Frontal cortex (tissue), 2 donors: Measurements from ENCODE around the gene TBC1D9.

DNA sequence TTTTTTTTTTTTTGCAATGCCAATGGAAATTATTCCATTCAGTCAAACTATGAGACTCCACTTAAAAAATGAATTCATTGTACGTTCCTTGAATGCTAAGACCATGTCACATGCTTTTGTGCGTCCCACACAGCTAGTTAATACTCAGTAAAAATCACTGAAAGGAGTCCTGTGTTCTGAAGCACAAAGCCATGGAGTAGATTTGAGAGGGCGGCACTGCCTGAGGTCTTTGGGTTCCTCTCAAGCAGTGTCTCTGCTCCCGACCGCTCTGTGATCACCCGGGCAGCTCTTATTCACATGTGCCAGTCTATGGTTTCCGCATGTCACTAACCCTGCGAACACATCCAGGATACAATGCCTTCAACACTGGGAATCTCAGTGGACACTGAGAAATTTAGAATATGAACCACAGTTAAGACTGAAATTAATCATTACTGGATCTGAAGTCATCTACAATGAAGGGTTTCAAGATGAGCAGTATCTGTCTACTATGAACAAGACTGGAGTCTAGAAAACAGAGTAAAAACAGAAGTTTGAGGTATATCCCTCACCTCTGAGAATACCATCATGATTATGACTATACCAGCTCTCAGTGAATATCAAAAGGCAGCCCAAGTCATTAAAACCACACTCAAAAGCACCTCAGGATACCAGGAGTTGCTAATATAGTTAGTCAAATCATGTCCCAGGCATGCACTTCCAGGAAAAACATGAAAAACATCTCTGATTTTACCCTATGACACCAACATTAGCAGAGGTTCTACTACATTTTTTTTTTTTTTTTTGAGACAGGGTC is 193.0 kb downstream of the MGST2 start:
- RAMPAGE, long total RNA = no peak

GRCh38 chr4:139919021-139919333 is 235.0 kb downstream of the MAML3 start:
- RAMPAGE, long total RNA = no peak

GRCh38 chr4:139919507-139920117 is 234.4 kb downstream of the MAML3 start:
- RAMPAGE, long total RNA = no peak

DNA sequence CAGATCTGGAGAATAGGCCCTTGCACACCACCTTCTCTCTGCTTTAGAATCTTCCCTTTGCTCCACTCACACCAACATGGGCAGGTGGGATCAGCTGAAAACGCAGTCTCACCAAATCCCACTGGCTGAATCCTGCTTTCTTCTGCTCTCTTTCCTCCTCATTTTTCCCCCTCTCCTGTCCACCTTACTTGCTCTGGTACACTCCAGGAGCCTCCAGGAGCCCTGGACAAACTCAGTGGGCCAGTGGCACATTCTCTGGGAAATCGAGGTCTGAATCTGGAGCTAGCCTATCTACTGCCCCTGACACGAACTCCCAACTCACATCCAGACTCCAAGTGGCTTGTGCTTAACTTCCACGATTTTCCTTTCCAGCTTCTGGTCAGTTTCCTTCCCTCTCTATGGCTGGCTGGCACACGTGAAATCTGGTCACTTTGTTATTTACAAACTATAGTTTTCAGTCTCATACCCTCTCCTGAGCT is 233.0 kb downstream of the MAML3 start:
- RAMPAGE, long total RNA = no peak

DNA sequence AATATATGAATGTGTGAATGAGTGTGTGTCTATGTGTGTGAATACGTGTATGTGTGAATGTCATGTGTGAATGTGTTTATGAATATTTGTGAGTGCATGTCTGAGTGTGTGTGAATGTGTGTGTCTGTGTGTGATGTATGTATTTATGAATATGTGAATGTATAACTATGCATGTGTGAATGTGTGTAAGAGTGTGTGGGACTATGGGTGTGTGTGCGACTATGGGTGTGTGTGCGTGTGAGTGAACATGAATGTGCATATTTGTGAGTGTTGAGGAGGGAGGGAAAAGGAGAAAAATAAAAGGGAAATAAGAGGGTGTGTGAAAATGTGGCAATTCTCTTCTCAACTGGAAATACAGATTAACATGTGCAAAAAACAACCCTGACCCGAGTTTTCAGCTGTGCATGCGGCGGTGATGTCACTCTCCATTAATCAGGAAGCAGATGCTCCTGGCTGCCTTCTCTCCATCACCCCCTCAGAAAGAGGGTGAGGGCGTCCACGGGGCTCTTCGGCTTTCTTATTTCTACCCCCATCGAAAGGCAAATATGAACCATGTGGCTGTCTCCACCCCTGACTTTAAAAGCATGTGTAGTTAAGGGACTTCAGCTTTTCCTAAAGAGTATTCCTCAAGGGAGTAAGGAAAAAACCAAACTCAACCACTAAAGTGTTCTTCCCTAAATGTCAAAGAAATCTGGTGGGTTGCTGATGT is 219.8 kb downstream of the MAML3 start:
- RAMPAGE, long total RNA = no peak

DNA sequence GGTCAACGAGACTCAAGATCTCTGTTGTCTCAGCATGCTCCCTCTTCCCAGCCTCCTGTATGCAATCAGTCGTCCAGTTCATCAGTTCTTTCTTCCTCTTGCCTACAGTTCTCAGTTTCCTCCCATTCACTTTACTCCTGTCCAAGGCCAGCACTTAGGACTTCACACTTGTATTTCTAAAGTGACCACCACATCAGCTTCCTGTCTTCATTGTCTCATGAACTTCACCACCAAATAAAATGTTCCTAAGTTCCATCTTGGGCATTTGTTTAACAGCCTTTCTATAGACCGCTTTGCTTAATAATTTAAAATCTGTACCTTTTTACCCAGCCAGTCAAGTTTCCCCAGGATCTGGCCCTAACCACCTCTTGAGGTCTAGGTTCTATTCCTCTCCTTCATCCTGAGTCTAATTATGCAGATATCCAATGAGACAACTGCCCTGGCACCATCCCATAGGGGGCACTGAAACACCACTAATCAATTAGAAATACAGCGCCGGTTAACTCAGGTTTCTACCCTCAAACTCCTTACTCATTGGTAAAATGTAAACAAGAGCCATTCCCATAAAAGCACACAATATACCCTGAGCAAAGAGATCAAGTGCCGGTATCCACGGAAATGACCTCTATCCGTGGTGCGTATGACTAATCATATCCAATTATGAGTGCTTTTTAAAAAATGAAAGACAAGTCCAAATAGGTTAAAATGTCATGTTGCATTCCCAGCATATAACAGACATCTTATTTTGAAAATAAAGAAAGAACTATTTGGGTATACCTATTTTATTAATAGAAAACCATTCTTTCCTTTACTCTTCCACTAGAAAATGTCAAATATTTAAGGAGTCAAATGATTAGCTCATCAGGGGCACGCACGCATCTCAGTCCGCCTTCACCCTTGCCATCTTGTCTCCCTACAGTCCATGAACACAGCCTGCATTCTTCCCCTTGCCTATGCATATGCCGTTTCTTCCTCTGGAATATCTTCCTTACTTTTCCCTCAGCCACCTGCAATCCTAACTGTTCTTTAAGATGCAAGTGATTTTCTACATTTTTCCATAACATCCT is 141.3 kb downstream of the MAML3 start:
- RAMPAGE, long total RNA = no peak

- RAMPAGE, long total RNA = no peak
These were observed 140.5 kb downstream of the MAML3 start for GRCh38 chr4:140013421-140013959.

- RAMPAGE, long total RNA = no peak
These were observed 106.9 kb downstream of the MAML3 start for GRCh38 chr4:140046809-140047811.

GRCh38 chr4:140151432-140151722 is 2.6 kb downstream of the MAML3 start:
- RAMPAGE, long total RNA = no peak

DNA sequence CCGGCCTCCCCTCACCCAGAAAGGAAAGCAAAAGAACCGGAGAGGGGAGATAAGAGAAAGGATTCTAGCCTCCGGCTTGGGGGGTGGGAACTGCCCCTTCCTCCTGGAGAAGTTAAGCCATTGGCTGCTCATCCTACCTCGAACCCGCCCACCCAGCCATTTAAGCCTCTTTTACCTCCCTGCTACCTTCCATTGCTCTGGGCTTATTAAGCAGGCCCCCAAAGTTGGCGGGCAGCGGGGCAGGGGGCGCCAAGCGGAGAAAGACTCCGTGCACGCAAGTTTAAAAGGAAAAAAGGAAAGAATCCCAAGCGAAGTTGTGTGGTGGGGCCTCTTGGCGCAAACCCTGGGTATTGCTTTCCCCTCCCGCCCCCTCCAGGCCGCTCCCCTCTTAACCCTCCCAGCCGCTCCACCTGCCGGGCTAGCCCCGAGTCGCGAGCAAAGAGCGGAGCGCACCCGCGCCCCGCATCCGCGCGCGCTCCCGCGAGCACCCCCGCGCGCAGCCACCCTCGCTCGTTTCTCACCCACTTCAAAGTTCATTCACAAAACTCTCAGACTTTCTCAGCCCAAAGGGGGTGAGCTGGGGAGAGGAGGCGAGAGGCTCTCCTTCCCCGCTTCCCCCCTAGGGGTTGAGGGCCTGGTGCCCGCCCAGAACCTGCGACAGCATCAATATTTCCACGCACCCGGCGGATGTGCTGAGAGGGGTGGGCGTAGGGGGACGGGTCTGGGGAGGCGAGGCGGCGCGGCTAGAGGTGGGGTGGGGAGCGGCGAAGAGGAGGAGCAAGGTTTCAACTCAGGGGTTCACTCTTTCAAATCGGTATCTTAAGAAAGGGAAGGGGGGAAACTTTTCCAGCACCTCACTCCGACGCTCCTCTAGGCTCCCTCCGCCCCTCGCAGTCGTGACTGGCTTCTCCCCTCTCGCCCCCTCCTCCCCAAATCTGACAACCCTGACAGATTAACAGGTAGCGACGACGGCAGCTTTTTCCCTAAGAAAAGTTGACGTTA is 2.0 kb downstream of the MAML3 start:
- RAMPAGE, long total RNA = no peak

DNA sequence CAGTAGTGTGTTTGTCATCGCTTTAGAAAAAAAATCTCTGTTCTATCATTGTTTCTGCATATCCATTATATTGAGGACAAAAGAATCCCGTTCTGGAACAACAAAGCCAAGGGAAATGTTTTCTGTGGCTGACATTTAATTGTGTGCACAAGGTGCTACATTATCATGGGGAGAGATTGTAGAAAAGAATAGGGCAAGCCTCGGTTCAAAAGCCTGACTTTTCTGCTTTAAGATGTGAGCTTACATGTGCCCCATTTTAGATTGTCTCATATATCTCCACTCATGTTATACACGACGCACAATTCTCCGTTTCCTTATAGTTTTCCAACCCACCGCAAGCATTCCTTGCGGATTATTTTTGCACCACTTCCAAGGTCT is 99.5 kb upstream of the MAML3 start:
- RAMPAGE, long total RNA = no peak

- RAMPAGE, long total RNA = no peak
These were observed 76.3 kb upstream of the SCOC start for GRCh38 chr4:140297116-140297616.

- RAMPAGE, long total RNA = no peak
These were observed 833 bp downstream of the SCOC start for GRCh38 chr4:140374332-140374625.

GRCh38 chr4:140645450-140646499 is 77.0 kb upstream of the UCP1 start:
- RAMPAGE, long total RNA = no peak

GRCh38 chr4:140657312-140658096 is 88.7 kb upstream of the UCP1 start:
- RAMPAGE, long total RNA = no peak

DNA sequence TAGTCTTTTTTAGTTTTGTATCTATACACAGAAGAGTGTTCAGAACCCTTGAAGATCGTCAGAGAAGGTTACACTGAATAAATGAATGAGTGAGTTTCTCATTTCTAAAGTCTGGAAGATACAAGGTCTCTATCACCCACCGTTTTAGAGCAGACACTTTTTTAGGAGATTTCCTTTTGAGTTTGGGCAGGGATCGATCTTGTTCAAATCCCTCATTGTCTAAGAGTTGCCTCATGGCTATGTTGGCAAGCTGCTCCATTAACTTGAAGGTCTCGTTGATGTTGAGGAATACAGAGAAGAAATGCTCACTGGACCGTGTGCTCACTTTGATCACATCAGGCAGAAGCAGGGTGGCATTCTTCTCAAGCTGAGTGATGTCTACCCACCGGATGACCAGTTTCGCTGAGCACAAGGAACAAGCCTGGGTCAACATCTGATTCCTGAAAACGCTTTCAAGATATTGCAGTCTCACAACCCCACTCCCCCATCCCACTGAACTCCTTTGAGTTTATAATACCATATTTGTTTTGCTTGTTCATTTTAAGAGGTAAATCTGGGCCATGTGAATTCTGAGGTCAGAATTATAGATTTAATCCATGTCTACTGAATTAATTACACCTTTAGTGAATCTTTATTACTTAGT is 77.3 kb downstream of the TBC1D9 start:
- RAMPAGE, long total RNA = no peak

GRCh38 chr4:140756260-140757449 is at the start of gene TBC1D9:
Gene TBC1D9 (minus strand): TSS chr4:140756385.
- RAMPAGE, long total RNA = no peak

- RAMPAGE, long total RNA = no peak
These were observed 11.7 kb downstream of the ZNF330 start for GRCh38 chr4:141232415-141232812.

DNA sequence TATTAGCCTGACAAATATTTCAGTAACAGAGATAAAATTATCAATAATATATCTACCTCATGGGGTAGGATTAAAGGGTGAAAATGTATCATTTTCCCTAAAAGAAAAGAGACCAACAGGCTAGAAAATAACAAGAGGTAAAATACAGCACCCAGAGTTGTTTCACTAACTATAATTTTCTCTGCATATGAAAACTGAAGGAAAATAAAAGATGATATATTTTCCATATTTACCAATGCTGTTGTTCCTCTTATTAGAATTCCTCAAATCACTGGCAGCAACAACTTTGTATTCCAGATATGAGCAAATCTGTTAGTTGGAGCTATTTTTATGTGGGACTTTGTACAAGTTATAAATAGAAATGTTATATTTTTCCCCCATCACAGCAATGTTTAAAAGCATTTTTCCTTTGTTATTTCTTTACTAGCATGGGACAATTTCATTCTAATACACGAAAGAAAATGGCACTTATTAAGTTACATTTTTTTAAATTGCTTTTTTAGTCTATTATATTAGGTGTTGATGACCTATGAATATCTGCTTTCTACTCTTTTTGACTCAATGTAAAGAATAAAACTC is 540.4 kb downstream of the INPP4B start:
- RAMPAGE, long total RNA = no peak

DNA sequence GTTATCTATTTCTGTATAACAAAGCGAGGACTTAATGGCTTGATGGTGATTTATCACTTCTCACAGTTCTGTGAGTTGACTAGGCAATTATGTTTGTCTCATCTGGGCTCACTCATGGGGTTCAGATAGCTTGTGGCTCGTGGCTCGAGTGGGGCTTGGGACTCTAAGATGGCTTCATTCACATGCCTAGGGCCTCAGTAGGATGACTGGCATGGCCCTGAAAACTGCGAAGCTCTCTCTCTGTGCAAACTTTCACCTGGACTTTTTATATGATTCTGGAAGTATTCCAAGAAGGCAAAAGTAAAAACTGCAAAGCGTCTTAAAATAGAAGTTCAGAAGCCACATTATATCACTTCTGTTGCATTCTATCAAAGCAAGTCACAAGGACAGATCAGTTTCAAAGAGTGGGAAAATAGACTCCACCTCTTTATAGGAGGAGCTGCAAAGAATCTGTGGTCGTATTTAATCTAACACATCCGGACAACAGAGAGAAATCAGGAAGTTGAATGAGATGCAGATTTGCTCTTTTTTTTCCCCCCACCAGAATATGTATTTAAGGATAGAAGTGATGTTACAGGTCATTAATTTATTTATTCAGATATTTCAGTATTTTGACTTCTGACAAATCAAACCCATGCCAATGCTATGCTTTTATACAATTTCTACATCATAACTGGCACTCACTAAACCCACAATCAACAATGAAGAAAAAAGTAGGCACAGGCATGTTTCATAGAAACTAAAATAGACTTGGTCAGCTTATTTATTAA is 491.1 kb downstream of the INPP4B start:
- RAMPAGE, long total RNA = no peak